H7 (cell line): ENCODE measurements around a stretch of chr22.

DNA sequence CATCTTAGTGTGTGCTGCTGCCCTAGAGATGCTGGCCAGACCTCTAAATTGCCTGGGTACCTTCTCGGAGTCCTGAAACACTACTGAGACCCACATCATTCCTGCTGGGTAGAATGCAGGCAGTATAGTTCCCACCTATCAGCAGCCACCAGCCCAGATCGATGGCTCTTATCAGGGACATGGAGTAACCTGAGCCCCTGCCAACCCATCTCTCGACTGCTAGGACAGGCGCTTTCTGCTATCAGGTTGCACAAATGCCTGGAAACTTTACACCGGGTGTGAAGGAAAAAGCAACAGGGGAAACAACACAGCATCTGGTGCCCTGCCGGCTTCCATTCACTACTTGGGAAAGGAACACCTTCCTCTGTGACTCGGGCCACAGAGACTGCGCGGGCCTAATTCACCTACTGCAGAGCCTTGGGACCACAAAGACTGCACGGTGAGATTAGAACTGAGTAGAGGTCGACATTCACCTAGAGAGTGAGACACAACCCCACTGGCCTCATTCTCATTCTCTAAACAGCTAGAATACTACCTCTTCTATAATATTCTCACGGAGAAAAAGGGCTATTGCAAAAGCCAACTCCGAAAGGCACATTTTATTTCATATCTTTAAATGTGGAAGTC, 18.5 kb downstream of the RBFOX2 start:
- RAMPAGE, long total RNA: no peak

DNA sequence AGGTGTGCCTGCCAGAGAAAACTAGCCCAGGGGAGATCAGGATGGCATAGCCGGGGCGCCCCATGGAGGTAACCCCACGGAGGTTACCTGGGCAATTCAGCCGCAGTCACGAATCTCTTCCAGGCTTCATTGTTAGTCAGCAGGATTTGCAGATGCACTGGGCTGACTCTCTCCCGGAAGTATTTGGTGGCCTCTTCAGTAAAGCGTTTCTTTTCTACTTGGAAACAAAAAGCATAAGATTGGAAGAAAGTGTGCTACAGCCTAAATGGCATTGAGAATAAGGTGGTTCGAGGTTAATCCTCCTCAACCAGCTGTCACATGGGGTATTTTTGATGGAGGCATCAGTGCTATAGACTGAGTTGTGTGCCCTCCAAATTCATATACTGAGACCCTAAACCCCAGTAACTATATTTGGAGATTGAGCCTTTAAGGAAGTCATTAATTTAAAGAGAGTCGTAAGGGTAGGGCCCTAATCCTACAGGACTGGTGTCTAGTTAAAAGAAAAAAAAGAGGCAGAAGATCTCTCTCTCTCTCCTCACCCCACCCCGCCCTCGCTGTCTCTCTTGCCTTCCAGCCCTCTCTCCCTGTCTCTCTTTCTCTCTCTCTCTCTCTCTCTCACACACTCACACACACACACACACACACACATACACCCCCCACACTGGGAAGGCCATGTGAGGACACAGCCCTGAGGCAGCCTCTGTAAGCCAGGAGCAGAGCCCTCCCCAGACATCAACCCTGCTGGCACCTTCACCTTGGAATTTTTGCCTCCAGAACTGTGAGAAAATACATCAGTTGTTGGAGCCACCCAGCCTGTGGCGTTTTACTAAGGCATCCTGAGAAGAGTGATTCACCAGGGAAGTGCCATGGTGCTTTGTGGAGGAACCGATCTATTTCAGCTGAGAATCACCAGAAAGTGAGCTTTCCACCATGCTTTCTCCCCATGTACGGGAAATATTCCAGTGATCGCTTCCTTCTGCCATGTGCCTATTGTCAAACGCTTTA, 14.9 kb downstream of the APOL3 start:
- RAMPAGE, long total RNA: no peak

- RAMPAGE, long total RNA: no peak
Measured at GRCh38 chr22:36166439-36167079, 6.0 kb upstream of the APOL3 start.

- RAMPAGE, long total RNA: no peak
Measured at GRCh38 chr22:36236277-36237008, 2.9 kb downstream of the APOL2 start.

GRCh38 chr22:36283914-36284665, 31.2 kb downstream of the APOL1 start:
- RAMPAGE, long total RNA: no peak

DNA sequence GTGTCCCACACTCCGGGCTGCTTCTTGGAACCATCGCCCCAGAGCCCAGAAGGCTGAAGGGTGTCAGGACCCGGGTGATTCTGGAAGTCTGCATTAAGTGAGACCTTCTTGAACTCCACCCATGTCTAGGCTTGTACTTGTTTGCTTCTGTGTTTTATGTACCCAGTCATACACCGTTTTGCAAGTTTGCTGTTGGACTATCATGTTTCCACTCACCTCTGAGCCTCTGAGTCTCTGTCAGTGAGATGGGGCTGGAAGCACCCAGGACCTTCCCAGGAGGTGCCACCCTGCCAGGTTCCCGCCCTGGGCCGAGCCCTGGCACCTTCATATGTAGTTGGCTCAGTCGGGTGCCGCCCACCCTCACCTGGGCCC, 34.9 kb downstream of the APOL1 start:
- RAMPAGE, long total RNA: no peak

- RAMPAGE, long total RNA: no peak
Measured at GRCh38 chr22:36300602-36301222, 47.8 kb downstream of the APOL1 start.

DNA sequence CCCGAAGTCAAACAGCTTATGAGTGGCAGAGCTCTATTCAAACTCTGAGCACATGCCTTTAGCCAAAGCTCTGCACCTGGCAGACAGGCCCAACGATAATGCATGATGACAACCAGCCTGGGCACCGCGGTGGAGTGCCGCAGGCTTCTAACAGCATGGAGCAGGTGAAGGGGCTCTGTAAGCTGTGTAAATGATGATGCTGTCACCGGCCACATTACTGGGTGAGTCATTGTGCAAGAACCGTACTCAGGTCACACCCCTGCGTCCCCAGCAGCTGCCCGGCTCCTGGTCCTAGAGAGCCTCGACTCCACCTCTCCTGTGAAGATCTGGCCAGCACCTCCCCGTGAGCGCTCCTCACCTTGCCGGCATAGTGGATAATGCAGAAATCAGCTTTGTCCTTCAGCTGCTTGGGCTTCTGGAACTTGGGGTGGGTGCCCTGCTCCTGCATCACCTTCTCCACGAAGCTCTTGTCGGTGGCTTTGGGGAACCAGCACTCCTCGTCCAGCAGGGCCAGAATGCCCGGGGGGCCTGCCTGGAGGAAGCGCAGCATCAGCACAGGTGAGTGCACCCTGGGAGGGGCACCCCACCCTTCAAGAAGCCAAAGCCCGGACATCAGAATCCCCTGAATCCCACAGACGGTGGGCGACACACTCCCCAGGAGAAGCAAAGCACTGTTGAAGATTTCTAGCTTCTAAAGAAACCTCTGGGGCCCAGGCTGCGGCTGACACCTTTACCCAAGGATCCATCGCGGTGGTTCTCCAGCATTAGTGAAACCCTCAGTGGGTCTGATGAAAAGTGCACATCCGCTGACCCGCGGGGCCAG, 59.0 kb downstream of the APOL1 start:
- RAMPAGE, long total RNA: no peak

DNA sequence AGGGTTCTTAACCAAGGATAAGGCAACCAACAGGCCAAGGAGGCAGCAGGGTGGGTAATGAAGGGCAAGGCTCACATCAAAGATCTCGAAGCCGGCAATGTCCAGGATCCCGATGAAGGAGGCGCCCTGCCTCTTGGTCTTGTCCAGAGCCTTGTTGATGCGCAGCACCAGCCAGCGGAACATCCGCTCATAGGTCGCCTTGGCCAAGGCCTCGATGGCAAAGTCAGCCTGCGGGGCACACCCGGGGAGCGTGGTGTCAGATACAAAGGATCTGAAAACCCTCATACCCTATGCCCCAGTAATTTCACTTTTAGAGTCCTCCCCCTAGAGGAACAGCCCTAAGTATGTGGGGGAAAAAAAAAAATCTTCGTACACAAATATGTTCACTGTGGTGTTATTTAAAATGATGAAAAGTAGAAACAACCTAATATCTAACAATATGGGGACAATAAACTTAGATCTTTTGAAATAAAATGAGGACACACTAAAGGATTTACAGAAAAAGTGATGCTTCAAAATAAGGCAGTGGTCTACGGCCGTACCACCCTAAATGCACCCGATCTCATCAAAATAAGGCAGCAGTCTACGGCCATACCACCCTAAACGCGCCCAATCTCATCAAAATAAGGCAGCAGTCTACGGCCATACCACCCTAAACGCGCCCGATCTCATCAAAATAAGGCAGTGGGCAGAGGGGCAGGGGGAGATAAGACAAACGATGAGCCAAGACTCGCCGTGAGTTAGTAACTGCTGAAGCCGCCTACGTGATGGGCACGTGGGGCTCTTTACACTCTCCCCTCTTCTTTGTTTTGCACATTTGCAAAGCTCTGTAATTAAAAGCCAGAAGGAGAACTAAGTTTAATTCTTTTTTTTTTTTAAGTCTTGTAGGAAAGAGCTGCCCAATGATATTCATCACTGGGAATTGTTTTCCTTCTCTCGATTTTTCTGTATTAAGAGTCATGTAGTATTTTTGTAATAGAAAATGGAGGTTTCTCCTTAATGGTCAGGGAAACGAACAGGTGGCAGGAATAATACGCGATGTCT, 63.8 kb downstream of the APOL1 start:
- RAMPAGE, long total RNA: no peak

DNA sequence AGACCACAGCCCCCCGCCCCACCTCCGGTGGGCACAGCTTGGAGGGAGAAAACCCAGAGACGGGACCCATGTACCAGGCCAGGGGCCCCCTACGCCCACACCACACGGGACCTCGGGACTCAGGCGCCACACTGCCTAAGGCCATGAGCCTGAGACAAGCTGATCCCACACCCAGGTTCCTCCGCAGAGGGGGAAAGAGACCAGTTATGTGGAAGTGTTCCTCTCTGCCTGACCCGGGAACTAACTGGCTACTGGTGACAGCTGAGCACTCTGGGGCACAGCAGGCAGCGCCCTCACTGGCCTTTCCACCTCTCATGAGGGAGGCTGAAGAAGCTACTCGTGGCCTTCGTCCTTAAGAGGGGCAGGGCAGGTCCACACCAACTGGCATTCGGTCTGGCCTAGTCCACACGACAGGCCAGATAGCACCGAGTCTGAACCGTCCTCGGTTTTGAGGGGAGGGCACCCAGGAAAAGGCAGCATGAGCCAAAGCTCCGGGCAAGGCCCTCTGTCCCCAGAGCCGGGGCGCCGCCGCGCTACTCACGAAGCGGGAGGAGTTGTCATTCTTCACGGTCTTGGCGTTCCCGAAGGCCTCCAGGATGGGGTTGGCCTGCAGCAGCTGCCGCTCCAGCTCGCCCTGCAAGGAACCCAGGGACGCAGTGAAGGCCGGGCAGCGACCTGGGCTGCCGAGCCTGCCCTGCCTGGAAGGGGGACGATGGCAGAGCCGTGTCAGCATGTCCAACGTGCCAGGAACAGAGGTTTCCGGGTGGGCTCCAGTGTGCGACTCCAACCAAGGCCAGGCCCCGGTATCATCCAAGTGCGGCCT, 65.7 kb downstream of the MYH9 start:
- RAMPAGE, long total RNA: no peak

DNA sequence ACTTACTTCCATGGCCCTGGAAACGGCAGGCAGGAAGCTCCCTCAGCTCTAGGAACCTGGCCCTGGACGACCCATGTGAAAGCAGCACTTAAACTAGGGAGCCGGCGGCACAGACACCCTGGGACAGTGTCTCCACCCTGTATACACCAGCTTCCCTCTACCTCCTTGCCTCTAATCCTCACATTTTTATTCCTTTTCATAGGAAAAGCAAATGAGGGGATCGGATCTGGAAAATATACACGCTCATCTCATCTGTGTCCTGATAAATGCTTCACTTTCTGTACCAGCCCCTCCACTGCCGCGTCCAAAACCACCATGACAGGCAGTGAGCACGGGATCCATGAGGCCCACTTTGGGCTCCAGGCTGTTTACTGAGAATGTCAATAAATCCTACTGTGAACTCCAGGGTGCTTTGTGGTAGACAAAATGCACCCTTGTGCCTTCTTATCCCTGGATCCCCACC, 65.0 kb downstream of the MYH9 start:
- RAMPAGE, long total RNA: no peak

DNA sequence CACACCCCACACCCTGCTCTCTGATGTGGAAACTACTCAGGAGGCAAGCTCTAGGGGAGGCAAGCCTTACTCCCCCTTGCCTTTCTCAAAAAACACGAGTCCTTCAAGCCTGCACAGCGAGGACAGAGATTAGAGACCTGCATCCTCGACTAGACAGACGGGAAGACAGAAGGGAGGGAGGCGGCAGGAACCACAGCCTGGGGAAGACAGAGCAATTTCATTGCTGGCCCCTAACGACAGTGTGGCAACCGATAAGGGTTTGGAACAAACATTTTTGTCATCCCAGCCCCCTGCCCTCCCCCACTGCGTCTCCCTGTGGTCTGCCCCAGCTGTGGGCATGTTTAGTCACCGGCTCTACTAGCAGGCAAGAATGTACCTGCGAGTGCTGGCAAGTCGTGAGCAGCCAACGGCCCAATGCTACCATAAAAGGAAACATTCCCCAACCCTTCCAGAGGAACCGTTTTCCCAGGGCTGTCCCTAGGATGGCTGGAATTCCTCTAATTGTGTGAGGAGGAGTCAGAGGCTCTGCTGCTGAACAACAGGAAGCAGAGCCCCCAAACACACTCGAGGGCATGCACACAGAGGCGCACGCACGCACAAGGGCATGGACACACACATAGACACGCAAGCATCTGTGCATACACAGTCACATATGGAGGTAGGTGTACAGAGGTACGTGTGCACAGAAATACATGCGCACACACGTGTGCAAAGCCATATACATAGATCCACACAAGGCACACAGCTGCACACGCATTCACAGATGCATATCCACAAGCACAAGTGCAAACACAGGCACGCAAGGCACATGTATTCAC, 58.4 kb downstream of the MYH9 start:
- RAMPAGE, long total RNA: no peak

- RAMPAGE, long total RNA: no peak
Measured at GRCh38 chr22:36330005-36330323, 57.8 kb downstream of the MYH9 start.

GRCh38 chr22:36331419-36332010, 56.3 kb downstream of the MYH9 start:
- RAMPAGE, long total RNA: no peak

DNA sequence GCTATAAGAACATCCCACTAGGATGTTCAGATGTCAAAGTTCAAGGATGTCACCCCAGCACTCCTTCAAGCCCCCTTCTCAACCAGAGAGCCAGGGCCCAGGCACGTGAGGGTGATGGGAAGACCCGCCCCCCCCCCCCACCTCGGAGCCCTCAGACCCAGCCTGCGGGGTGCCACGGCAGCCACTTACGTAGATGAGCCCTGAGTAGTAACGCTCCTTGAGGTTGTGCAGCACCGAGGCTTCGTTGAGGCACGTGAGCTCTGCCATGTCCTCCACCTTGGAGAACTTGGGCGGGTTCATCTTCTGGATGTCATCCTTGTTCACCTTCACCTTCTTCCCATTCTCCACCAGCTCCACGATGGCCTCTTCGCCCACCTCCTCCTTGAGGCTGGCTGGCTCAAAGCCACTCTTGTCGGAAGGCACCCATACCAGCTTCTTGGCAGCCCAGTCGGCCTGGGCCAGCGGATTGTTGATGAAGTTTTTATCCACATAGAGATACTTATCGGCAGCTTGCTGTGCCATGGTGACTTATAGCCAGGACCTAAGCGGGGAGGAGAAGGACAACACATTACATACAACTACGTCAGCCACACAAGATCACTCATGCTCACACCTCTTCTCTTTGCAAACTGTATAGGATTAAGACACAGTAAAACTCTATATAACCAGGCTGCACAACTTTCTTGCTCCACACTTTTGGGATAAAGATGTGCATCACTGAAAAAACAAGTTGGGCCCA, 38.9 kb downstream of the MYH9 start:
- RAMPAGE, long total RNA: no peak

DNA sequence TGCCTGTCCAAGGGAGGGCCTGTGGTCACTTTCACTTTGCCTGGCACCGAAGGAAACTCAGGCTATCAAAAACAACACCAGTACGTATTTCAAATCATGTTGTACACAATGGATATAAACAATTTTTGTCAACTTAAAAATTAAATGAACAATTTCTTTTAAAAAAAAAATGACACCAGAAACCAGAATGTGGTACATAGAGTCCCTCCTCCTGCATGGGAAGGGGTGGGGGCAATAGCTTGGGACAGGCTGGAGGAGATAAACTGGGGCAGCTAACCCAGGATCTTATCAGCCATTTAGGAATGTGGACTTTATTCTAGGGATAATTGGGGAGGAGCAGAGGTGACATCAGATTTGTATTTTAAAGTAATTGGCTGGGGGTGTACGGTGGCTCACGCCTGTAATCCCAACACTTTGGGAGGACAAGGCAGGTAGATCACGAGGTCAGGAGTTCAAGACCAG, 26.3 kb downstream of the MYH9 start:
- RAMPAGE, long total RNA: no peak

DNA sequence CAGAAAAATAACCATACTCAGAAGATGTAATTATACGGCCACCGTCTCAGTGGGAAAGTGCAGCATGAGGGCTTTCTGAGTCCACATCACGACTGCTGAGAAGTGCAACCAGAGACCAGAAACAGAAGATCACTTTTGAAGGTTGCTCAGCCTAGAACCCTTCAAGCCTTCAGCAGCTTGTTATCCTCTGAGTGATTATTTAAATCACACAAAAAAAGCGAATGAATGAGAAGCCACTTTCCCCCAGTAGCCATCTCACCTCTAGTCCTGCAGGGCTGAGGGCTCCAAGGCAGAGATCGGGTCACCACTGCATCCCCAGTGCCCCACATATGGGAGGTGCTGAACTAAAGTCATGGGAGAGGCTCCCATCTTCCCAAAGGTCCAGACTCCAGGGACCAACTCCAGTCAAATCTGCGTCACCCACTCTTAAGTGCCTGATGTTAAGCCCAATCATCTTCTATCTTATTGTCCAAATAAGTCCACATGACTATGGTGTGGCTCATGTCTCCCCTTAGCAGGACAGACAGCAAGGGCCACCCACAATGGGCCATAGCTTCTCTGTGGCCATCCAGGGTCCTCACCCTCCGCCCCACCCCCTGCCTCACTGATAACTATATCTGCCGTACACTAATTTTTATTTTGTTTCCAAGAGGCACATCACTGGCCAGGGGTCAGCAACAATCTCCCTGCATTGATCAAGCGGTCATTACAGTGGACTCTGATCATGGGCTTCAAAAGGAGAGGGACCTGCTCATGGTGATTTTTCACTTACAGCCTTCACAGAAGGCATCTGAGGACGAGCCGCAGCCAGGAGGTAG, 23.6 kb downstream of the MYH9 start:
- RAMPAGE, long total RNA: no peak

GRCh38 chr22:36374534-36375181, 13.1 kb downstream of the MYH9 start:
- RAMPAGE, long total RNA: no peak

- RAMPAGE, long total RNA: no peak
Measured at GRCh38 chr22:36419926-36420821, 32.4 kb upstream of the MYH9 start.

- RAMPAGE, long total RNA: no peak
Measured at GRCh38 chr22:36432469-36432882, 44.7 kb upstream of the MYH9 start.